Ovary (tissue), 7 donors: ENCODE data around the gene GON7.

- PRO-cap, 7 experiments: no peak in any of the 7 experiments
- RAMPAGE, long total RNA, 2 experiments: no peak in any of the 2 experiments
Observed at GRCh38 chr14:92668278-92668746, 80.1 kb downstream of the LGMN start.

DNA sequence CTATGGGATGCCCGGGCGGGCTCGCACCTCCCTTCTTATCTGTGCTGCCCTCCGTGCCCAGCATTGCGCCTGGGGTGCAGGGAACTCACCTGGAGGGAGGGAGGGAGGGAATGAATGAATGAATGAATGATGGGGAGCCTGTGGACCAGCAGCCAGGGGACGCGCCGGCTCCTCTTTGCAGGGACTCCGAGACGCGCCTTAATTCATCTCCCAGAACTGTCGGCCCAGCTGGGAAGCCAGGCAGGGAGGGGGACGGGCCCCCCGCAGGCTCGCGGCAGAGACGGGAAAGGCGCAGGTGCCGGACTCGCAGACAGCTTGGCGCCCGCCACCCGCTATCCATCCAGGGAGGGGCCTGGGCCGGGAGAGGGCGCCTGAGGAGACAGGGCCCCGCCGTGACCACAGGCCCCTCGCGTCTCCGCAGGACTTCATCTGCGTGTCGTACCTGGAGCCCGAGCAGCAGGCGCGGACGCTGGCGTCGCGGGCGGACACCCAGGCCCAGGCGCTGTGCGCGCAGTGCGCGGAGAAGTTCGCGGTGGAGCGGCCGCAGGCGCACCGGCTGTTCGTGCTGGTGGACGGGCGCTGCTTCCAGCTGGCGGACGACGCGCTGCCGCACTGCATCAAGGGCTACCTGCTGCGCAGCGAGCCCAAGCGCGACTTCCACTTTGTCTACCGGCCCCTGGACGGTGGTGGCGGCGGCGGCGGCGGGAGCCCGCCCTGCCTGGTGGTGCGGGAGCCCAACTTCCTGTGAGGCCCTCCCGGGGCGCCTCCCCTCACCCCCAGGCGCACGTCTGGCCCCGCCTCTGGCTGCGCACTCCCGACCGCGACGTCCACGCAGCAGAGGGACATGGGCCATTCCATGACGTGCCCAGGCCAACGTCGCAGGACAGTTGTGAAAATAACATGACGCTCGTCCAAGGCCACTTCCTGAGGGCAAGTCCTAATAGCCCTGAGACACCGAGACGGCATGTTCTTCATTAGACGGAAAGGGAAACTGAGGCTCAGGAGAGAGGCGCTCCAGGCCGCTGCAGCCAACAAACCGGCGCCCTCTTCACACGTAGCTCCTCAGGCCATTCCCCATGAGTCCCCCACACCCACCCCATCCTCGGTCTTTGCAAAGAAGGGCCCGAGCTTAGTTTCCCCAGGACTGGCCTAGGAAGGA is 60.5 kb downstream of the LGMN start:
- PRO-cap, 7 experiments: peak in 2 of 7 experiments; most common minus-strand start position 746 of the sequence (in 2)
- RAMPAGE, long total RNA, 2 experiments: no peak in any of the 2 experiments

- PRO-cap, 7 experiments: no peak in any of the 7 experiments
- RAMPAGE, long total RNA, 2 experiments: no peak in any of the 2 experiments
Observed at GRCh38 chr14:92927505-92927735, 4.5 kb downstream of the CHGA start.

GRCh38 chr14:92952768-92953457 is 30.0 kb downstream of the CHGA start:
- PRO-cap, 7 experiments: no peak in any of the 7 experiments
- RAMPAGE, long total RNA, 2 experiments: no peak in any of the 2 experiments

- PRO-cap, 7 experiments: no peak in any of the 7 experiments
- RAMPAGE, long total RNA, 2 experiments: no peak in any of the 2 experiments
Observed at GRCh38 chr14:92964588-92965243, 41.8 kb downstream of the CHGA start.

DNA sequence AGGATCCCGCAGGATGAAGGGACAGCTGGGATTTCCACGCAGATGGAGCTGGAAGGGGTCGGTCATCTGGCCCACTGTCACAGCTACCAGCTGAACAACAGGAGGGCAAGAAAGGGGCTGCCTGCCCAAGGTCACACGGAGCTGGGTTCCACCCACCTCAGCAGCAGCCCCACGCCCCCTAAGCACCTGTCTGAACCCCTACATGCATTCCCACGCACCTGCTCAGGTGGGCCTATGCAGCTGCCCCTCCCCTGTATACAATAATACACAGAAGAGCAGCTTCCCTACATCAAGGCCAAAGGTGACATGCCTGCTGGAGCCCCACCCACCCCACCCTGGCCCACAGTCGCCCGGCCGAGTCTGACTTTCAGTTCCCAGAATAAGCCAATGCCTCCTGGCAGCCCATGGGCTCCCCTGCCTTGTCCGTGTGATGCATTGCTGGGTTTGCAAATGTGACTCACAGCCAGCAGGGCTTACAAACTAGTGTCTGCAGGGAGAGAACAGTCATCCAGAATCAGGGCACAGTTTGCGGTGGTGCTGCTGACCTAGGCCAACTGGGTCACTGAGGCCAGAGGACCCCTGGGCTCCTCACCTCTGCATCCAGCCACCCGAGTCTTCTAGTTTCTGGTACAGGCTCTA is 84.2 kb downstream of the CHGA start:
- PRO-cap, 7 experiments: no peak in any of the 7 experiments
- RAMPAGE, long total RNA, 2 experiments: no peak in any of the 2 experiments

- PRO-cap, 7 experiments: no peak in any of the 7 experiments
- RAMPAGE, long total RNA, 2 experiments: no peak in any of the 2 experiments
Observed at GRCh38 chr14:93049893-93050487, 65.7 kb downstream of the ITPK1 start.

DNA sequence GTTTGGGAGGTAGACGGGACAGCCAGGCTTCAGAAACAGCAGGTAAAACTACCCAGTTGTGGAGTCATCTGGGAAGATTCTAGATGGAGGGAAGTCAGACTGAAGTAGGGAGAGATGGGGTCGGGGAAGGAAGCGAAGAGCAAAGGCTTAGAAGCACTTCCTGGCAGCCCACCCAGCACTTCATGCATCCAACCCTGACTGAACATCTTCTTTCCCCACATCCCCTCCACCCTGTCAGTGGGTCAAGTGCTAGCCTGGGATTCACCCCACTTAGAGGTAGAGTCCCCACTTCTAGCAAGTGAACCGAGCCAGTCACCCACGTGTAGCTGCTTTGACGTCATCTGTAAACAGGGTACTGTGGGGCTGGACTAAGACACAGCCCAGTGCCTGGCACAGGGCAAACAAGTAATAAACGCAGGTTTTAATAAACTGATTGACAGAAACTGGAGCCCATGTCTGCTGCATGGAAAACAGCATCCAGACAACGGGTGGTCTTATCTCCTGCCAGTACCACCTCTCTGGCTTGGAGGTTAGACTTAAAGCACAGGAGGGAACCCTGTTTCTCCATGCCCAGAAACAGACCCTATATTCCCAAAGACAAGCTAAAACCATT is 61.7 kb downstream of the ITPK1 start:
- PRO-cap, 7 experiments: no peak in any of the 7 experiments
- RAMPAGE, long total RNA, 2 experiments: no peak in any of the 2 experiments

DNA sequence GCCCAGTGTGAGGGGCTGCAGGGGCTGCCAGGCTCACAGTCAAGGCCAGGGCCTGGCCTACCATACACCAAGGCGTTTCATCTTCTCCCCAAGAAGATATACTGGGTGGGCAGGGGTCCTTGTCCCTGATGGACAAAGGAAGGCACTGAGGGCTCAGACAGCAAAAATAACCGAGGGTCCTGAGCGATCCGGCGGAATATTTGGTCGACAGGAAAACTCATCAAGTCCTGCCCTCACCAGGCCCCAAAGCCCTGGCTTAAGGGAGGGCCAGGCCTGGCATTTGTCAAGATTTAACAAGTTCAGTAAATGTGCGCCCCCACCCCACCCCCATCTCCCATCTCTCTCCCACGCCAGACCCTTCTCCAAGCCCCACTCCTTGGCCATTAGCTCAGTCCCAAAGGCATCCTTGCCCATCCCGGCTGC is 53.0 kb downstream of the ITPK1 start:
- PRO-cap, 7 experiments: no peak in any of the 7 experiments
- RAMPAGE, long total RNA, 2 experiments: no peak in any of the 2 experiments

GRCh38 chr14:93075970-93076638 is 39.6 kb downstream of the ITPK1 start:
- PRO-cap, 7 experiments: no peak in any of the 7 experiments
- RAMPAGE, long total RNA, 2 experiments: no peak in any of the 2 experiments

DNA sequence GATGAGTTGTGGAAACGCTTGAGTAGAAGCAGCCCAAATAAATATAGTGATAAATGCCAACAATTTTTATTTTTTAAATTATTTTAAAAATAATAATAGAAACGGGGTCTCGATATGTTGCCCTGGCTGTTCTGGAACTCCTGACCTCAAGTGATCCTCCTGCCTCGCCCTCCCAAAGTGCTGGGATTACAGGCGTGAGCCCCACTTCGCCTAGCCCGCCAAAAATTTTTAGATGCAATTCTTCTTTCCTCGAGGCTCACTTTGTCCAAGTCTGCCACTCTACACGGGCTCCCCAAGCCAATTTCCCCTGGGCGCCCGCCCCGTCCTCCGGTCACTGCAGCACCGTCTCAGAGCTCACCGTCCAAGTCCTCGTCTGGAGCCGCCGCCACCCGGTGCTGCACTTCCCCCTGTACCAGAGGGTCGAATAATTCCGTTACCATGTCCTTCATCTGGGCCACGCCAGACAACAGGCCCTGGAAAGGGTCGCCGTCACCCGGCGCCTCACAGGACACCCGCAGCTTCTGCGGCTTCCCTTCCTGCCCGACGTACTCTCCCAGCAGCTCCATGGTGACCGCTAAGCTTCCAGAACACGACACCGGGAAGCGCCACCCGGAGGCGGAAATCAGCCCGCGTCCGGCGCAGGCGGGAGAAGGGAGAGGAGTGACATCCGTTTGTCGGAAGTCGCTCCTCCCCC is at the start of gene GON7:
GON7 (minus strand) TSS at position 594 of the 694 bp plus-strand sequence.
- PRO-cap, 7 experiments: peak in 7 of 7 experiments; most common plus-strand start position 364 of the sequence (in 1); most common minus-strand start position 594 of the sequence (in 6)
- RAMPAGE, long total RNA, 2 experiments: start-site peak on the minus strand in 2 of 2 experiments, centred at positions 561 to 591 of the sequence, 82 to 628 reads per replicate

DNA sequence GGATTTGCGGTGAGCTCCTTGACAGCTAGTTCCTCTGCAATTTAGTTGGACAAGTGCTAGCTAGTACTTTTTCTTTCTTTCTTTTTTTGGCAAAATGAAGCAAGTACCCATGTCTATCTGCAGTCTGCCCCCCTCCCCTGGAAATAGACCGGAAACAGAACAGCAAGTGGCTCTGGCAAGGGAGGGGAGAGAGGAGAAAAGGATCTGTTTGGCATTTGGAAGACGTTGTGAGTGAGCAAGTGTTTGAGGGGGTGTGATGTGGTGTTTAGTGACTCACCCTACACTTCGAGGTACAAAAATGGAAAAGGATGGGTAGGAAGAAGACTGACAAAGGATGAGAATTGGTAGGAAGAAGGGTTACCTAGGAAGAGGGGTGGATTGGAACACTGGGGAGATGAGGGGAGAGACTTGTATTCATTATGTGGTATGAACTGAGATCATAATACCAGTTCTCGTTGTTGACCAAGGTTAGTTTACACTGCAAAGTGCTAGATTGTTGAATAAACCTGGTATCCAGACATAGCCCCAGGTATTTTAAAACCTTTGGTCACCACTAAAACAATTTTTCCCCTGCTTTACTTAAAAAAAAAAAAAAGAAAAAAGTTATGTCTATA is 936 bp downstream of the UBR7 start:
- PRO-cap, 7 experiments: no peak in any of the 7 experiments
- RAMPAGE, long total RNA, 2 experiments: no peak in any of the 2 experiments

DNA sequence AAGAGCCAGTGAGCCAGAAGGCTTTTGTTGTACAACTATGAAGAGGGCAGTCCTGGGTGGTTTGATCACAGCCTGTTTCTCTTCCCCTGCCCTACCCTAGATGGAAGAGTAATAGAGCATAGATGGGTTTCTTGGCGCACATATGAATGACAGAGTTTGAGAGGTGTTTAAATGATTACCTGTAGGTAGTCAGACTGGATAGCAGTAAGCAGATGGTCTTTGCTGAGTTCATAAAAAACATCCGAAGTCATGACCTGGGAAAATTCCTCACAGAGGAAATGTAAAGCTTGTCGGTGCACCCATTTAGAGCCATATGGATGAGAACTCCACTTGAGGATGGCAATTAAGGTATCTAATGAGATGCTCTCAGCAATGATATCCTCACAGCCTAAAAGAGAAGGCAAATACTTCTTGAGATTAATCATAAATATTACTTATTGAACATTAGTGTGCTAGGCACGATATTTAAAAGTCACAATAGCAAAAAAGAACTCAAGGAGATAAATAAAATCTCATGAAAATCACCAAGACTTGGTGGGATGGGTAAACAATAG is 56.6 kb downstream of the UBR7 start:
- PRO-cap, 7 experiments: no peak in any of the 7 experiments
- RAMPAGE, long total RNA, 2 experiments: no peak in any of the 2 experiments

DNA sequence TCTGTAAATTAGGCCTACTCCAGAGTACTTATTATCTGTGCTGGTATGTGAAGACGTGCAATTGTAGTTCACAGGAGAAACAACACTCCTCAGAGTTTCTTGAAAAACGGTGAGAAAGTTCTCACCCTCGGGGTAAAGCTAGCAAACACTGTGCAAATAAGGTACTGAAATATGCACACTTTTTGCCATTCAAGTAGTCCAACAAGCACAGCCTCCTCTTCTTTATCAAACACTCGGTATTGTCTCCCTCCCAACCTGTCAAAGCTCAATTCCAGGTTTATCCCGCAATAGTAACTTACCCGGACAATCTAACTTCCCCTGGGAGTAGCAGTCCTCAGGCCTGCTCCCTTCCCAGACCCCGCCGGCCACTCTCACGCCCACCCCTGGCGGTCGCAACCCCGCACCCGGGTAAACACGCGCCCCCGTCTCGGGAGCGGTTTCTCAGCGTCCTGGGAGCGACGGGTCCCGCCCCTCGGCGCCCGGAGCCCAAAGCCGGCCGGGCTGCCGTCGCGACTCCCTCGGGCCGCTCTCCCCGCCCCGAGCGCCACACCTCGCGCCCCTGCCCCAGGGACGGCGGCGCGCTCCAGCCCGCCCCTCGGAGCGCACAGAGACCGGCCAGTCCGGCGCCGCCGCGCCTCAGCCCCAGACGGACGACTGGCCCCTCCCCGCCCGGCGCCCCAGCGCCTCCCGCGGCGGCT is 682 bp downstream of the BTBD7 start:
- PRO-cap, 7 experiments: peak in 7 of 7 experiments; most common plus-strand start position 489 of the sequence (in 6); most common minus-strand start position 652 of the sequence (in 2)
- RAMPAGE, long total RNA, 2 experiments: no peak in any of the 2 experiments

DNA sequence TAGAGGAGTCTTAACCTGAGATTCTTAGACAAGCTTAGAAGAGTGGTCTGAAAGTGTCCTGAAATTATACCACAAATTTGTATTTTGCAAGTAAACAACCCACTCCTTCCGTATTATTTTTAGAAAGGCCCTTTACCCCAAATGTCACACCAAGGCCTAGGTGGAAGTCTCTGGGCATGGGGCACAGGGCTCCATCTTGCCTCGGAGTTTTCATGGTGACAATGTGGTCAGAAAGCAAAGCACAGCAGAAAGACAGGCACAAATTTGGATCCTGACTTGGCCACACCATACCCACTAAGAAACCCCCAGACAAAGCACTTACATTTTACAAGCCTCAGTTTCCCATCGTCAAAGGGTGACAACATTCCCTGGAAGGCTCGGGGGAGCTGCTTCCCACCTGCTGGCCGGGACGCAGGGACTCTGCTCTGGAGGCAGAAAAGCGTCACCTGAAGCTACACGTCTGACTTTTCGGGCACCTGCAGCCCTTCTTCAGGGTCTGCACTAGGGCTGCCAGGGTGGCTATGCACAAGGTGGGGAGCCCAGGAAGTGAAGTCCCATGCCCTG is 37.5 kb downstream of the PRIMA1 start:
- PRO-cap, 7 experiments: no peak in any of the 7 experiments
- RAMPAGE, long total RNA, 2 experiments: no peak in any of the 2 experiments

GRCh38 chr14:93759458-93760481 is 28.5 kb downstream of the PRIMA1 start:
- PRO-cap, 7 experiments: no peak in any of the 7 experiments
- RAMPAGE, long total RNA, 2 experiments: no peak in any of the 2 experiments

DNA sequence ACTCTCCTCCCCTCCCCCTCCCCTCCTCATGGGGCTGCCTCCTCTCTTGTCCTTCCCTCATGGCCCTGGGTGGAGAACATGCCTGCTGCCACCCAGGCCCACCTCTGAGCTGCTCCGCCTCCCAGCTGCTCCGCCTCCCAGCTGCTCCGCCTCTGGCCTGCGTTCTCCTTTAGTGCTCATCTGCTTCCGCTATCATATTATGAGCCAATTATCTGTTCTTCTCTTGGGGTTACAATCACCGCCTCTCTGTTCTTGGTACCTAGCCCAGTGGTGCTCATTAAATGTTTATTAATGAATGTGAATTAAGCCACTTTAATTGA is 32.1 kb upstream of the FAM181A start:
- PRO-cap, 7 experiments: no peak in any of the 7 experiments
- RAMPAGE, long total RNA, 2 experiments: no peak in any of the 2 experiments

DNA sequence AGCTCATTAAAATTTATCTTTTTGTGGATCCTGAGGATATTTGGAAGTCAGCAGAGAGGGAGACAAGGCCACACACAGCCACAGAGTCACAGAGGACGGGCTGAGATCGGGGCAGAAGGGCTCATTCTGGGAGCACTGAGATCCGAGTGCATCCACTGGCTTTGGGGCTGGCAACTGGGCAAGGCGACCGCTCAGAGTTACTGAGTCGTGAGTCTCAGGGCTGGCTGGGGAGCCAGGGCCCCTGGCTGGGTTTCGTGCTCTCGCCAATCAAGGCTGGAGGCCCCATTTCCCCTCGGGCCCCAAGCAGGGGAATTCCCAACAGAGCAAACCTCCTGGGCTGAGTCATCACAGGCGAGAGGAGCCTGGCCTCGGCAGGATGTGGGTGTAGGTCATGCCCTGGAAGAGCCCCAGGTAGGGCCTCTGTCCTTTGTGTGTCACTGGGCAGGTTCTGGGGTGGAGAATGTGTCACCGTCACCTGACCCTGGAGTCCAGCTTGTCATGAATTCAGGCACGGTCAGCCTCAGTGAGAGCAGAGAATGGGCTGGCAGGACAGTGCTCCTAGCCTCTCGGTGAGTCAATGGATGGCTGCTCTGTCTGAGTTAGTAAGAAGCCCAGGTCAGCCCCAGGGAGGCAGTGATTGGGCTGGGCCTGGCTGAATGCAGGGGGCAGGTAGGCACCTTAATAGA is 17.0 kb downstream of the ASB2 start:
- PRO-cap, 7 experiments: no peak in any of the 7 experiments
- RAMPAGE, long total RNA, 2 experiments: no peak in any of the 2 experiments

DNA sequence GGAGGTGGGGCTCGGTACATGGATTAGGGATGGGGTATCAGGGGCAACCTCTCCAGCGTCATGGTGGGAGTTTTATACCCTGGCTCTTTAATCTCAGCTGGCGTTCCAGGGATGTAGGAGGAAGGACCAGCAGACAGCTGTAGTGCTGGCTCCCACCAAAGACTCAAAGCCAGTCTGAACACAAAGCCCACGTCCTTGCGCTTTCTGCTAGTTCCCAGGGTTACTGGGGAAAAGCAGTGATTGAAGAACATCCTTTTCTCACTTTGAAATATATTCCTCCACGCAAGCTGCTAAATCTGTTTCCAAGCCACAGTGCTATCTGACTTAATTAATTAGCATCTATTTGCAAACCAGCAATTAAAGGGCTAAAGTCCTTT is 5.3 kb downstream of the OTUB2 start:
- PRO-cap, 7 experiments: no peak in any of the 7 experiments
- RAMPAGE, long total RNA, 2 experiments: no peak in any of the 2 experiments

- PRO-cap, 7 experiments: no peak in any of the 7 experiments
- RAMPAGE, long total RNA, 2 experiments: no peak in any of the 2 experiments
Observed at GRCh38 chr14:94046680-94047161, 20.6 kb downstream of the OTUB2 start.